Frontal cortex (tissue), 2 donors: ENCODE data around the genes VASH1 and AHSA1.

GRCh38 chr14:76761129-76761837, at the start of gene VASH1:
Gene VASH1, plus strand, starts transcription at chr14:76761468.
- RAMPAGE, long total RNA, result no peak

- RAMPAGE, long total RNA, result no peak
Measured at GRCh38 chr14:76811497-76811954, 1.2 kb downstream of the ANGEL1 start.

- RAMPAGE, long total RNA, result no peak
Measured at GRCh38 chr14:76834107-76834687, 8.0 kb downstream of the LRRC74A start.

- RAMPAGE, long total RNA, result no peak
Measured at GRCh38 chr14:76837500-76837996, 11.3 kb downstream of the LRRC74A start.

- RAMPAGE, long total RNA, result no peak
Measured at GRCh38 chr14:76899003-76899474, 72.8 kb downstream of the LRRC74A start.

- RAMPAGE, long total RNA, result no peak
Measured at GRCh38 chr14:76939852-76940164, 88.7 kb downstream of the IRF2BPL start.

- RAMPAGE, long total RNA, result no peak
Measured at GRCh38 chr14:76955806-76956326, 72.6 kb downstream of the IRF2BPL start.

- RAMPAGE, long total RNA, result no peak
Measured at GRCh38 chr14:77025724-77026625, 2.5 kb downstream of the IRF2BPL start.

DNA sequence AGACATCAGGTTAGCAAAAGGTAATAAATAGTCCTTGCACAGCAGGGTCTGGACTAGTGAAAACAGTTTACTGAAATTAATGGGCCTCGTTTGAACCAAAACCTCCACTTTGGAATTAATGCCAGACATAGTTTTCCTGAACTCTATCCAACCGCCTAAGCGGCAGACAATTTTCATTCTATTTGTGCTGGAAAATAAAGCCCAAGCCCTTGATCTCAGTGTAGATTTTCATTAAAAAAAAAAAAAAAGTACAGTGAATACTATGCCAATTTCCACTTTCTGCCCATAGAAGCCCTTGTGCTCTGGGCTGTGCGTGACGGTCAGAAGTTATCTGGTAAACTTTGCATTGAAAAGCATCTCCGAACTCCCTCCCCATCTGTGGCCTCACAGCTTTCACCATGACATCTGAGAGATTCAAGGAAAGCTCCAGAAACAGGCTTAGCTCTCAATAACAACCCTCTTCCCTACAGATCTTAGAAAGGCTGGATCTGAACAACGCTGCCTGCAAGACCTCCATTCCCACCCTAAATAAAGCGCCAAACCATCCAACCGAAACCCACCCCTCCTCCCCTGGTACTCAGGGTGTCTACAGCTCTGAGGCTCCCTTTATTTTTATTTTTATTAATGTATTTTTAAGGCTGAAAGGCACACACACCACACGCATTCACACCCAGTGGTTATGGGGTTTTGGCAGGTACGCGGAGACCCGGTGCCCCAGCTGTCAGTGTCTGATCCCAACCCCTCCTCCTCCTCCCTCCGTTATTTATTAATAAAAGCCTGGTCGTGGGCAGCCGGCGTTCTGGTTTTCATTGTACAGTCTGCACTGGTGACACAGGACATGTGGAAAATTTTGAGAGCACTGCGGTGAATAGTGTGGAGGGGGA, 11.1 kb upstream of the IRF2BPL start:
- RAMPAGE, long total RNA, result no peak

- RAMPAGE, long total RNA, result no peak
Measured at GRCh38 chr14:77086312-77086784, 11.7 kb upstream of the CIPC start.

DNA sequence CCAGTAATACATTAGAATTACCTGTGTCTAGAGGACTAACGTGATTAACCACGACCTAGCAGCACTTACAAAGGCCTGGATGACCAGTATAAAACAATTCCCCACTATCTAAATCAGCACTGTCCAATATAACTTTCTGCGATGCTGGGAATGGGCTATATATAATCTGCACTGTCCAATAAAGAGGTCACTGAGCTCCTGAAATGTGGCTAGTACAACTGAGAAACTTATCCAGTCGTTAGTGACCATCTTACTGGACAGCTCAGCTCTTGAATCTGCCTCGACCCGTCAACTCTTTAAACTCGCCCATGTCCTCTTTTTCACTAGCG, 1.0 kb upstream of the CIPC start:
- RAMPAGE, long total RNA, result no peak

GRCh38 chr14:77278592-77279191, 7.7 kb upstream of the NGB start:
- RAMPAGE, long total RNA, result no peak

- RAMPAGE, long total RNA, result no peak
Measured at GRCh38 chr14:77321470-77321570, 484 bp downstream of the GSTZ1 start.

GRCh38 chr14:77343186-77344097, 22.6 kb downstream of the GSTZ1 start:
- RAMPAGE, long total RNA, result no peak

GRCh38 chr14:77457490-77458275, at the start of gene AHSA1:
Gene AHSA1, plus strand, starts transcription at chr14:77458093.
- RAMPAGE, long total RNA, result start-site peak on the plus strand at chr14:77458042-77458104, 1,899 and 257 reads in 2 replicates

- RAMPAGE, long total RNA, result no peak
Measured at GRCh38 chr14:78100449-78100886, 69.7 kb upstream of the NRXN3 start.

DNA sequence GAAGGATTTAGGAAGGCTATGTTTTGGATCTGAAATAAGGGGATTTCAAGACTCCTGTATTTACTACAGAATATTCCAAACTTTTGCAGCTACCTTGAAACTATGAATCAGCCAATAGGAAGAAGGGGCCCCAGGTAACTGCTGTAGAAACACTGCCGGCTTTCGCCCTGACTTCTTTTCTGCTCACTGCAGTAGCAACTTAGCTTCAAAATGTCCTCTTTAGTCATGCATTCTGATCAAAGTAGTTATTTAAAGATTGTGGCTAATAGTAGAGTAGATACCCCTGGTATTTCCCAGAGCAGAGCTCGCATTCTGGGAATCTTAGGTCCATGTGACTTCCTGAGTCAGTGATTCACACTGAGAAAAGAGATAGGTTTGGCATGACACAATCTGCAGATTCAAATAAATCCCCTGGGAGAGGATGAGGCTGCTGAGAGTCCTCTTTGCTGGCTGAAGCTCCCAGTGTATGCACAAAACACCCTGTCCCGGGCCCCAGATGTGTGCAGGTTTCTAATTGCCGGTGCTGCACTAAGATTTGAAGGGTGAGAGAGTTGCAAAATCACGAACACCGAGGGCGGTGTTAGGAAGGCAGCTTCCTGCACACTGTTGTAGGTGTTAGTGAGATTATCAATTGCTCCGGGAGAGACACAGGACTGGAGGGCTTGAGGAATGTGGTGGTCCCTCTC, 233.1 kb downstream of the NRXN3 start:
- RAMPAGE, long total RNA, result no peak

GRCh38 chr14:79293244-79293890, 917.9 kb downstream of the DIO2 start:
- RAMPAGE, long total RNA, result no peak

DNA sequence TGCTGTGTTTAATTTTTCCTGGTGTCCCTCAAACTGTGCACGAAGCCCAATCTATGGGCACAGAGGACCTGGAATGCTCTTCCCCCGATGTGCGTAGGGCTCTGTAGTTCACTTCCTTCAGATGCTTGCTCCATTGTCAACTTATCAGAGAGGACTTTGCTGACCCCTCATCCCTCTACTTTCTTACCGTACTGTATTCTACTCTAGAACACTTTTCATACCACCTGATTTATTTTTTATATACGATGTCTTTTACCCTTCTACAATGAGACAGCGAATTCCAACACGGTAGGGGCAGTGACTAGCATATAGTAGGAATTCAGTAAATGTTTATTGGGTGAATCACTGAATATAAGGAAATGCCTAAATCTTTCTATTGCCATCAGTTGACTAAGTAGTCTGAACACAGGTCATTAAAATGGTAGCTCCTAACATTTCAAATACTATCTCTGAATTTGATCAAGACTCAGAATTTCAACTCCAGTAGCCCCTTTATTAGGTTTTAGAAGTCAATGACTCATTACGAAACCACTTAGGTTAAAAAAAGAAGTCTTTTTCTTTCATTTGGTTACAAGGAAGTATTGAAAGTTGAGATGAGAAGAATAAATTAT, 303.0 kb downstream of the CEP128 start:
- RAMPAGE, long total RNA, result no peak

DNA sequence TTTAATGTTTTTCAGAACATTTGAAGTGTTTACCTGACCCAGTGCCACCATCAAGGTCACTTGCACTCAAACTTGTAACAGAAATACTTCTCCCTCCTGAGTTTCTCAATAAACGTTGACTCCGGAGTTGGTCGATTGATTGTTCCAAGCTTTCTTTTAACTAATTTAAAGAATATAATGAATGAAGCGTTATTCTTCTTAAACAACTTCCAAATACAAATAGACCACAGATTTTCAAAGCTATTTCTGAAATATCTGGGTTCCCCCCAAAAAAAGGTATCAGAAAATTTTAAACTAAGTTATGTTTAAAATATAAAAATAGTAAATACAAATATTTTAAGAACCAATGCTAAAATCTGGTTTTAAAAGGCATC, 35.6 kb downstream of the CEP128 start:
- RAMPAGE, long total RNA, result no peak